Hematopoietic multipotent progenitor cell (in vitro differentiated cells): Measurements from ENCODE around the genes TDRD1 and FHIP2A.

DNA sequence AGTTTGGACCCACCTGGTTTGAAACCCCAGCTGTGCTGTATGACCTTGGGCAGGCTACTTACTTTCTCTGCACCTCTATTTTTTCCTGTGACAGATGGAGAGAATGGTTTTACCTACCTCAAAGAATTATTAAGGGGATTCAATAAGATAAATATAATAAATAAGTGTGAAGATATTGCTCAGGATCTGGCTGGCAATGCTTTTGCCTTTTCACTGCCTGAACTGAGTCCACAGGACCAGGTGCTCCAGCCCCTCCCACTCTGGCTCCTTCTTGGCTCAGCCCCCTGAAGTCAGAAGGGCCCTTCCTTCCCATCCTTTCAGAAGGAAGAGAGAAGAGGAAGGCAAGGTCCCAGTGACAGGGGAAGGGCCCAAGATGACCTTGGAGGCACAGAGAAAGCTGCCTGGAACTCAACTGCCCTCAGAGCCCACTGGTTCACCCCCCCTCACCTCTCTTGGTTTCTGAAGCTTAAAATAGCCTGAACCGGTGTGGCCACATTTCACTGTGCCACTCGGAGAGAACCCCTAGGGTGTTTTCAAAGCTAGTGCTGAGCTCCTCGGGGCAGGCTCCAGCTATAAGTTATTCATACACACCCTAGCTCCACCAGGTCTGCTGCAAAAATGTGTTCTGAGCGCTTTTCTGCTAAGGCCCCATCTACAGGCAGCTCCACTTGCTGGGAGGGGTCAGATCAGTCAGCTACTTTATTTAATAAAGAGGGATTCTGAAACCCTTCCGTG lies 61.0 kb upstream of the ADRB1 start:
- CAGE, long polyA plus RNA, result no peak

DNA sequence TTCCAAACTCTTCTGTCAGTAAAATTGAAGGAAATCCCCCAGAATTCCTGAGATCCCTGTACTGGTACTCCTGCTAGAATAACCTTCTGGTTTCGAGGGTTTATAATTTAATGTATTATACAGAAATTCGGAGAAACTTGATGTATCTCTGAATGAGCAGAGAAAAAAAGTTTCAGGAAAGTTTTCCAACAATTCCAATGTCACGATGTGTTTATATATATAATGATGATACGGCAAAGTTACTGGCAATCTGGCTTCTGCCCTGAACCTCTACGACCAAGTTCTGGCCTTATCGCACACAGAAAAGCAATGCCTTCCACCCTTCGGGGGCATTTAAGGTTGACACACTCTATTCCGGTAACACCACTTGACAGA lies 2.7 kb upstream of the ADRB1 start:
- CAGE, long polyA plus RNA, result no peak

DNA sequence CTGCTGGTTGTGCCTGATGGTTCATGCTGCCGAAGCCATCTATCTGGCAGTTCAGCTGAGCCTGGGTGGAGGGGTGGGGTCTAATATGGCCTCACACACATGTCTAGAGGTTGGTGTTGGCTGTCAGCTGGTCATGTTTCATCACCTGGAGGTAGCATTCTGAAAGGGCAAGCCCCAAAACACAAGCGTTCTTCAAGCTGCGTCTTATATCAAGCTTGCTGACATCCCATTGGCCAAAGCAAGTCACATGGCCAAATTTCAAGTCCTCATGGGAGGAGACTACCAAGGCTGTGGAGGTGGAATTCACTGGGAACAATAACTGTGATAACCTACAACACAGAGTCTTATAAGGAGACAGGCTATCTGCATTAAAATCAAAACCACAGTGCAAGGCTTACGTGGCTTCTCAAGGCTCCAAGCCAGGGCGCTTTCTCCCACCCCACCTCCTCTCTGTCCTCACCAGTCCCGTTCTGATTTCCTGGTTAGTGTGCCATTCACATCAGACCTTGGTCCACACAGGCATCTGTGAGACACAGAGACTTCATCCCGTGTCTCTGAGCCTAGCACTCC lies 39.3 kb downstream of the ADRB1 start:
- CAGE, long polyA plus RNA, result no peak

- CAGE, long polyA plus RNA, result no peak
Measured at GRCh38 chr10:114100792-114101587, 57.3 kb downstream of the ADRB1 start.

DNA sequence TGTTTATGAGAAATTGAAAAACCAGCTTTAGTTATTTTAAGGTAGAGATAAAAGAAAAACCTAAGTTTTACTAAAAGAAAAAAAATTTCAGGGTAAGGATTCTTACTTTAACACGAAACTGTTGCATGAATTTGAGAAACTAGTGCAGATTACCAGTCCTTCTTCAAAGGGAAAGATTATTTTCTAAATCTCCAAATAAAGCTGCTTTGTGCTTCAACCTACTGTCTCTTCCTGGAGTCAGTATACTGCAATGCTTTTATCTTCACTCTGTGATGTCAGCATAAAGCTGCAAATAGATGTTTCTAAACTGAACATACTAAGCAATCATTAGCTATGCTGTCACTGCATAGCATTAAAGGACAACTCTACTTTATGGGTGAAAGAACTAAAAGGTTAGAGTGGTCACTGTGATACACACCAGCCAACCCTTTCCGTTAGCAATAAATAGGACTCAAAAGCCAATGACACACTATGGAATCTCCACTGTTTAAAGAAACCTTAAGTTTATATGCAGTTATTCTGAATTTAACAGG lies 1.9 kb downstream of the CCDC186 start:
- CAGE, long polyA plus RNA, result no peak

- CAGE, long polyA plus RNA, result no peak
Measured at GRCh38 chr10:114178938-114179415, at the start of gene TDRD1. Gene TDRD1, plus strand, starts transcription at chr10:114179353.

DNA sequence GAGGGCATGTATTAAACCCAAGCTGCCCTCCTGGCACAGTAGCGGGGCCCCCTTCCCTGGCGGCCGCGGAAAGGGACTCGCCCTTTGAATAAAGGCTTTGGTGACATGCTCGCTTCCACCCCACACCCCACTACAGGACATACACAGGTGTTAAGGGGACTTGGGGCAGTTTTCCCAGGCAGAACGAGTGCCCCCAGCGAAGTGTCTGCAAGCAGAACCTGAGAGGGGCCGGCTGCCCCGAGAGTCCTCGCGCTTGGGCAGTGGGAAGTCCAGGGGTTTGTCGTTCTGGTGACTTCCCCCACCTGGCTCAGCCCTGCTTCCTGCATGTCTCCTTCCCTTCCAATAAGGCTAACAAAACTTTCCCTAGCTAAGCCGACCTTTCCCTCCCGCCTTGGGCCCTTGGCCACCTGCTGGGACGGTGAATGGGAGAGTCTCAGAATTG lies 874 bp downstream of the VWA2 start:
- CAGE, long polyA plus RNA, result no peak

- CAGE, long polyA plus RNA, result no peak
Measured at GRCh38 chr10:114427003-114427365, 22.7 kb upstream of the AFAP1L2 start.

DNA sequence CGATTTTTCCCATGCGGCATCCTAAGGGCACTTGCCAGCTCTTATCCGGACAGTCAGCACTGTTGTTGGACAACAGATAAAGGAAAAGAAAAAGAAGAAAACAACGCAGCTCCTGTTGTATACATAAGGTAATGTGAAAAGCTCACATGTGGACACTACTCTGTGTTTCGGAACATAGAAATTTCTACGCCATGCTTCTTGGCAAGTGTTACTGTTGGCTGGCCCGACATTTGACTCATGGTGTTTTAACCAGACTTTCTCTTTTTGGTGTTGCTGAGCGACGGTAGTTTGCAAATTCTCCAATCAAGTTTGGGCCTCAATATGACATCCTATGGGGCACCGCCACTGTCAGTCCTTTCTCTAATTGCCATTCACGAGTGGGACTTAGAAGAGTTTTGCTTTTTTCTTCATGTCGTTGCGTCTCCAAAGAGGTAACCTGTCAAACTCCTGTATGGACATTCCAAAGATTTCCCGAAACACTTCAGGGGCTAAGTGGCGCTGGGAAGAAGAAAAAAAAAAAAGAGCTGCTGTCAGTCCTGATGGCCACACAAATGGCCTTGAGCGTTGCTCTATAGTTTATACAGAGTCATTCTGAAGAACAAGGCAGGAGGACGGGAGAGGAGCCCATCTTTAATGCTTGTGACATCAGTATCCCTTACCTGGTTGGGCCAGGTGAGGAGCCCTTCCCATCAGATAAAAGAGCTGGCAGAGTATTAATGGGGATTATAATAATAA lies 31.7 kb upstream of the AFAP1L2 start:
- CAGE, long polyA plus RNA, result no peak

GRCh38 chr10:114473639-114474407 lies 69.5 kb upstream of the AFAP1L2 start:
- CAGE, long polyA plus RNA, result no peak

GRCh38 chr10:114479104-114479859 lies 75.0 kb upstream of the AFAP1L2 start:
- CAGE, long polyA plus RNA, result no peak

- CAGE, long polyA plus RNA, result no peak
Measured at GRCh38 chr10:114485034-114485558, 80.8 kb upstream of the AFAP1L2 start.

DNA sequence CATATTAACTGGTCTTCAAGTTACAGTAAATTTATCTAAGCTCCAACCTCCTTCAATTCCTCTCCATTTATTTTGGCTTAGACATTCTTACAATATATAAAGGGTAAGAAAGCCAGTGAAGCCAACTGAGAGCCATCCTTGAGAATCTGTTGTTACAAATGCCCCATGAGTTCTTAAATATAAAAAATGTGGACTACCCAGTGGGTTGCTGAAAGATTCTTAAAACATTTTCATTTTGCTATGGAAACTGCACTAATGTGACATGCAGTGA lies 81.2 kb upstream of the AFAP1L2 start:
- CAGE, long polyA plus RNA, result no peak

DNA sequence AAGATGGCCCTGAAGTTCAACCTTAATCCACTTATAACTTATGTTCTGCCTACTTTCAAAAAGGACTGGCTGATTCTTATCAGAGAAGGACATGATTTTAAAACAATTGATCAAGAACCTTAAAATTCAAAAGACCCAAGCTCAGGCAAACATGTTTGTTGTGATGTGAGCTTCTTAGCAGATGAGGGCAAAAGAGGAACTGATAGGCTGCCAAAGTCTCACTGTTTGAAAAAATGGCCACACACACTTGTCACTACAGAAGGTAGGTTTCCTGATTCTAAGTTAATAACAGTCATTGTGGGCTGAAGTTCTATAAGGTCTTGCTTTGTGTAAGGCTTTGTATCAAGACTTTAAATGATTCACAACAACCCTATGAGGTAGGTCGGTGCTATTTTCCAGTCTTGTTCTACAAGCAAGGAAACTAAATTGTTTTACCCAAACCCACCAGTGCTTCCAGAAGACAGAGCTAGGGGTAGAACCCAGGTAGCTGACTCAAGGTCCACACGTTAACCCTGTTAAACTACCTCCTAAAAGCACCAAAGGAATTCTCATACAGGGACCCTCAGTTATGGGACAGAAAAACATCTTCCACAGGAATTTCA lies 94.4 kb upstream of the AFAP1L2 start:
- CAGE, long polyA plus RNA, result no peak

- CAGE, long polyA plus RNA, result no peak
Measured at GRCh38 chr10:114515339-114515988, 111.2 kb upstream of the AFAP1L2 start.

- CAGE, long polyA plus RNA, result no peak
Measured at GRCh38 chr10:114540973-114541381, 117.1 kb downstream of the ABLIM1 start.

DNA sequence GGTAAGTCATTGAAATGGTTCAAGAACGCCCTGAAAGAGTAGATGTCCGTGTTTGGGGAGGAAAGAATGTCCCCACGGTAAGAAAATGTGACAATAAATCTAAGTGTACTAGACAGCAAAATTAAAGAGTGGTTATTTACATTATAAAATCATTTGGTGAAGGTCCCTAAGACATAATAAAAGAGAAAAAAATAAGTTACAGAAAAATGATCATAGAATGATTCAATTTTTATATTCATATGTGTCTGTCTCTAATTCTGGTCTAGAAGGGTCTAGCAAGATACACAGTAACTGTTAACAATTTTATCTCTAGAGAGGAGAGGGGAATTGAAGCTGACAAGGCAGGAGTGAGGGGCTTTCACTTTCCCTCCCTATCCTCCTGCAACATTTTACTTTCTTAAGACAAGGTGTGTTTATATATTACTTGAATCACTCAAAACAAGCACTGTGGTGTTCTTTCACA lies 27.3 kb downstream of the ABLIM1 start:
- CAGE, long polyA plus RNA, result no peak

DNA sequence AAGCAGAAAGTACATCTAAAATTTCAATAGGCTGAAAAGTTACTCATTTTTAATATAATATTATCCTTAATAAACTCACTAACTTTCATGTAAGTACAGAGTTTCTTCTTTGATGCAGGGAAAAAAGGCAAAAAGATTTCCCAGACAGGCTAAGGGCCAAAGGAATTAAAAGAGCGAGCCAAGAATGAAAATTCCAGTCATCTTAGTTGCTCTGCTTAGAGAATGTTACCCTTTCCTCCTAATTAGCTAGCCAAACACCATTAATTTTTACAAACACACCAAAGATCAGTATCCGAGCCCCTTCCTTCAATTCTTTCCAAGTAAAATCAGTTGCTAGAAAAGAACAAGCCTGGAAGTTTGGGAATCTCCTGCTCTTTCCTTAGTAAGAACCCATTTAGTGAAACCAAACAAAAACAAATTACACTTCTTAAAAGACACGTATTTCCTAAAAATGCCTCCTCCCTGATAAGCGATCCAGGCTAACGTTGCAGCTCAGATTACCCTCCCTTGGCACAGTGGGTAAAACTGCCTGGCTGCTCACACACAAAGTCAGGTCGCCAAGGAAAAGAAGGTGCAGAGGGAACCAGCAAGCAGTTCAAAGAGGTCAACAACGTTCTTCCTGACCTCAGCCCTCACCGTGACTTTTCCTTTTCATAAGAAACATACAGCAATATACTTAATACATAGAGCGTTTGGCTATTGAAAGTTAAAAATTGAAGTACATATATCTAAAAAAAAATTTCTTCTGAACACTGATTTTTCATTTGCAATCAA lies 57.2 kb upstream of the ABLIM1 start:
- CAGE, long polyA plus RNA, result no peak

GRCh38 chr10:114766301-114766834 lies 55.2 kb upstream of the FHIP2A start:
- CAGE, long polyA plus RNA, result no peak

DNA sequence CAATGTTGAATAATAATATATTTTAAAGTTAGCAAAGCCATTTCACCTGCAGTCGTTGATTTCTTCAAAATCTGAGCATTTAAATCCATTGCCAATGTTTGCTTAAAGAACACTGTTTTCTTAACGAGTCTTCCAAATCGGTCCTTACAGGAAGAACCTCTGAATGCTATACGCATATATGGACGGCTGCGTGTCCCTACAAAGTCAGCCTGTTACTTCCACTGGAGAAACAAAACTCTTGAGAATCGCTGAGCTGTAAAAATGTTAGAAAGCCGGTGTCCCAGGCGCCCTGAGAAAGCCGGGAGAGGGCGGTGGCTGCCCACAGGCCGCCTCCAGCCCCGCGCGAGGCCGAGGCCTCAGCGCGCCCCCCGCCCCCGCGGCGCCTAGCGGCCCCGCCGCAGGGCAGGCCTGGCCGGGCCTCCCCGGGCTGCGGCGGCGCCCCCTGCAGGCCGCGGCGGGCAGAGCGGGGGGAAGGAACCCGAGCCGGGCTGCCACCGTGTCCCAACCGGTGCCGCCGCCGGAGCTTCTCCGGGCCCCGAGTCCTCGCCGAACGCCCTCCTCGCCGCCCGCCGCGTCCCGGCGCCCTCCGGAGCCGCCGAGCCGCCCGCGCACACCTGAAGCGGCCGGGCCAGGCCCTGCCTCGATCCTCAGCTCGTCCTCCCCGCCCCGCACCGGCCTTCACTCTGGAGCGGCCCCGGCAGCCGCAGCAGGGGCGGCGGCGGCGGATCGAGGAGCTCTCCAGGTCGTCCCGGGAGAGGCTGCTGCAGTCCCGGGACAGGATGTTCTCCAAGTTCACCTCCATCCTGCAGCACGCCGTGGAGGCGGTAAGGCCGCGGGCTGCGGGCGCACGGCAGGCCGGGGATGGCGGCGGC lies at the start of gene FHIP2A:
Gene FHIP2A (plus strand): TSS at position 481 of the 872 bp plus-strand sequence.
- CAGE, long polyA plus RNA, result no peak